Neural progenitor cell (in vitro differentiated cells): ENCODE measurements around the genes CYSLTR1, SRPX2, CSTF2, ARL13A and HNRNPH2.

- RAMPAGE, long total RNA: no peak
Observed at GRCh38 chrX:78327005-78328070, at the start of gene CYSLTR1. CYSLTR1 (minus strand) TSS chrX:78327611.

DNA sequence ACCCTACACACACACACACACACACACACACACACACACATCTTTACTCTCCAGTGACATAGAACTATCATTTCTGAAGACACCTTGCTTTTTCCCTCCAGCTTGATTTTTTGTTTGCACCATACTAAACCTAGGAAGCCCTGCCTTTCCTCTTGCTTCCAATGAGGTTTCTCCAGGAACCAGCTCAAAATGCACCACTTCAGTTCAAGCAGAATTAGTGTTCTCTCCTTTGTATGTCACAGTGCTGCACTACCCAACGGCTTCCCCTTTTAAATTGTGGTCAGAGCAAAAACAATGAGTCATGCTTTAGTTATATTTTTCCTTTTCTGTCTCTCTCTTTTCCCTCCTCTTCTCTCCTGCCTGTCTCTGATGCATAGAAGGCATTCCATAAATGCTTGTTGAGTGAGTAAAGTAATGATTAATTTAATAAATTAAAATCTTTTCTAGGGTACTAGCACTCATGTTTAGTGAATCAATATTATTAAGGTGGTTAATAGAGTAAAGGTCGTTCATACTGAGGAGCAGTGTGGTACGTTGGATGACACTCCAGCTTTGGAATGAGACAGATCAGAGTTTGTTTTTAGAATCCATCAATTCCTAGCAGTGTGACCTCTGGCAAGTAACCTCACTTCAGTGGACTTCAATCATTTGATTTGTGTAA, 5.9 kb downstream of the RTL3 start:
- RAMPAGE, long total RNA: no peak

- RAMPAGE, long total RNA: no peak
Observed at GRCh38 chrX:78658815-78659156, 342 bp downstream of the RTL3 start.

DNA sequence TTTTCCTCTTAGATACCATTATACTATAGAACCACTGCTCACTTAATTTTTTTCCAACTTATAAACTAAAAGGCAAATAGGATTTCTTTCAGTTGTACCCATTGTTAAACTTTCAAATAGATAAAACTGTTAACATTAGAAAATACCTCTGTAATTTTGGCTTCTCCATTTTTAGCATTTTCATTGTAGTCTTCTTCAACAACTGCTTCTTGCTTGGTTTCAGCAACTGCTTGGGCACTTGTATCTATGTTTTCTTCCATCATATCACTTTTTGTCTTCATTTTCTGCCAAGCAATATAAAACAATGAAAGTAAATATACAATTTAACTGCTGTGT, 85.7 kb downstream of the HMGN5 start:
- RAMPAGE, long total RNA: no peak

GRCh38 chrX:82945274-82945642, 562.8 kb upstream of the POU3F4 start:
- RAMPAGE, long total RNA: no peak

GRCh38 chrX:84061669-84062435, 126.1 kb downstream of the RPS6KA6 start:
- RAMPAGE, long total RNA: no peak

- RAMPAGE, long total RNA: no peak
Observed at GRCh38 chrX:85529104-85529645, 149.7 kb upstream of the POF1B start.

DNA sequence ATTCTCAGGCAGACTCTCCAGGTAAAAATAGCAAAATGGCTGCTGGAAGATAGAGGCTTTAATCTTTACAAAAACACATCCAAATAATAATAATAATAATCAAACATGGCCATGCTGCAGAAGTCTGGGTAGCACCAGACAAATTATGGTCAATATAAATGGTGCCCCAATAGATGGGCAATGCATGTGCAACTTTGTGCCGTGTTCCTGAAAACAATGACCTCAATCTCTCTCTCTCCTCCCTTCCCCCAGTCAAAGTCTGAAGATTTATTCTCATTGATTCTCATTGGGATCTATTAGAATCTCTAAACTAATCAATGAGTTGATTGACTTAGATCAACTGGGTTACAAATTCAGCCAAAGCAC, 344.4 kb downstream of the NAP1L3 start:
- RAMPAGE, long total RNA: no peak

GRCh38 chrX:94205067-94205353, 531.0 kb downstream of the FAM133A start:
- RAMPAGE, long total RNA: no peak

- RAMPAGE, long total RNA: no peak
Observed at GRCh38 chrX:96764013-96764549, 79.4 kb downstream of the DIAPH2 start.

GRCh38 chrX:97157988-97158573, 274.4 kb downstream of the RPA4 start:
- RAMPAGE, long total RNA: no peak

DNA sequence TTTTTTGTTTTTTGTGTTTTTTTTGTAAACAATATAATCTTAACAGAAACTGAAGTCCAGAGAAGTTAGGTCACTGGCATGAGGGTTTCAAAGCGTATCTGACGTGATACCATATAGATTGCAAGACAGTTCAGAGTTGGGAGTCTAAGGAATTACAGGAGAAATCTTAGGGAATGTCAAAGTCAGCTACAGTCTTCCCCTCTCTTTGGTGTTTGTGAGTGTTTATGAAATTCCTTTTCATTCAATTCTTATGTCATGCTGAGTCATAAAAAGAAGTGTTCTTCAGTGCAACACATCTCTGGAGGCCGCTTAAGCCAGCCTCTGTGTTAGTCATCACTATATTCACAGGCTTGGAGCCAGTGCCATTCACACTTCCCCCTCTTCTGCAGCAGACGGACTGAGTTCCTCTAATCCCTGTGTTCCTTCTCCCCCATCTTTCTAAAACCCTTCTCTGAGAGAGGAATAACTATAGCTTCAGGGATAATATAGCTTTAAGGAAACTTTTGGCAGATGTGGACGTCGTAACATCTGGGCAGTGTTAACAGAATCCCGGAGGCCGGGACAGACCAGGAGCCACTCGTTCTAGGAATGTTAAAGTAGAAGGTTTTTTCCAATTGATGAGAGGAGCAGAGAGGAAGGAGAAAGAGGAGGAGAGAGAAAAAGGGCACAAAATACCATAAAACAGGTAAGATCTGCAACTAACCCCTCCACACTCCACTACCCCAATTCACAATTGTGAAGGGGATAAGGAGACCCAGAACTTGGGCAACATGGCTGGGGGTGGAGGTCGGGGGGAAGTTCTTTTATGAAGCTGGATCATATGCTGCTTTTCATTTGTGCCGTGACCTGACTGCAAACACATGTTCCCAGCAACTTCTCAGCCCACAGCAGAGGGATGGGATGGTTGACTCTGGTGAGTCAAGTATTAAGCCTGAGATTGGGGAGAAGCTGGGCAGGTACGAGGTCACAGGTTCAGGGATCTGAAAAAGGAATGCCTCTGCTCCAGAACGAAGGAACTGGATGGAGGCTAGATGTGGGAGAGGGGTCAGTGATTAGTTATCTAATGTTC, at the start of gene SRPX2:
SRPX2 (plus strand) TSS at position 369 of the 1,069 bp plus-strand sequence.
- RAMPAGE, long total RNA: no peak

GRCh38 chrX:100819458-100820514, at the start of gene CSTF2:
CSTF2 (plus strand) TSS chrX:100820391.
- RAMPAGE, long total RNA: no peak

DNA sequence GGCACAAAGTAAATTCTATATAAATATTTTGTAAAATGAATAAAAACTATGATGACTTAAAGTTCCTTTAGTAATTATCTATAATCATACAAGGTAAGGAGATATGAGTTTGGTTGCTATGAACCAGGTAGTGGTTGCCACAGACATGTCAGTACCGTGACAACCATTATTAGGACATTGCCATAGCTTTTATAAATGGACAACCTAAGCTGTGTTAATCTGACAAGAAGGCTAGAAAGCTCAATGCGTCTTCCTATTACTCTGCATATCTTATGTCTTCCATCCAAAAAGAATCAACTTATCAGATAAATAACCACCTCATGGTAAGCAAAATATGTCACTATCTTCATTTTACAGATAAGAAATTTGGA, at the start of gene ARL13A:
ARL13A (plus strand) TSS at position 222 of the 371 bp plus-strand sequence.
- RAMPAGE, long total RNA: no peak

DNA sequence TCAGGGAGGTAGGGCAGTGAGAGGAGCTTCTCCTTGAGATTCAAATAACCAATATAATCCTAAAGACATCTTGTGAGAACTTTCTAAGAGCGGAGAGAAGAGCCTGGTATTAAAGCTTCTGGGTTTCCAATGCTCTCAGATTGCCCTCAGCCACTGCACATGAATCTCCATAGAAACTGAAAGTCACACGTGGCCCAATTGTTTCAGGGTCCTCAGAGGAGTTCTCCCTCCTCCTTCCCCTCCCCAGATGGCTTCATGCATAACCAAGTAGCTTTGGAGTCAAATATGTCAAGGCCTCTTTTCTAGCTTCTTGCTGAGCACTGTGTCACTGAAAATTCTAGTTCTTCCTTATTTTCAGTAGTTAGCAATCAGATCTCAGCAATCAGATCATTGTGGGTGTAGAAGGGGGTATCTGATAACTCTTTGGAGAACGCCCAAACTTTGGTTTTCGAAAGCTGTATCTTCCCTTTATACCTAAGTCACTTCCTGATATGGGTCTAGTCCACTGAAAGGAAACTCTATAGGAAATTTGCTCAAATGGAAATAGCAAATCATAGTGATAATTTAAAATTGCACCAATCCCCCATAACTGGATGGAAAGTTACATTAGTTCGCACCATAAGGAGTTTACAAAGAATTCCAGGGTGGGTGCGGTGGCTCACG, 2.2 kb downstream of the BTK start:
- RAMPAGE, long total RNA: no peak

GRCh38 chrX:101408076-101409194, at the start of gene HNRNPH2:
HNRNPH2 (plus strand) TSS chrX:101408222.
- RAMPAGE, long total RNA: no peak

DNA sequence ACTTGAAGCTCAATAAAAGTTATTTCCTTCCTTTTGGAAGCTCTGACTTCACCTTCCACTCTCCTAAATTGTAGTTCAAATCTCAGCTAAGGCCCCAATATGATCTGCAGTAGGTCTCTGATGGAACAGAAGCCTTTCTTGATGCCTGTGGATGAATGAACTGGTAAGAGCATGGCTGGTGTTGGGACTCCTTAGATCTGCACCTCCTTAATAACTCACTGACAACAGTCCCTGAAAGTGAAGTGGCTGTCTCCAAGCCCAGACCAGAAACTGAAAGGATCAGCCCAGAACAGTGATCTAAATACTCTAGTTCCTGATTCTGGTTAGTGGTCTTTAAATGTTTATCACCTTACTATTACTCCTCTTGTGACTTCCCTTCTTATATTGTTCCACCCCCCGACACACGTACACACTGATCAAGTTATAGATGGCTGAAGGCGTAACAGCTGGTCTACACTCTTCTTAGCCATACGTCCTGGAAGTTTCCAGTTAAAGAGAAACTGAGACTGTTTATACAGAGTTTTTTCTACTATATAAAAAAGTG, 33.8 kb upstream of the ARMCX2 start:
- RAMPAGE, long total RNA: no peak

GRCh38 chrX:102864853-102865393, 72.1 kb upstream of the RAB40AL start:
- RAMPAGE, long total RNA: no peak

GRCh38 chrX:102906055-102906819, 30.8 kb upstream of the RAB40AL start:
- RAMPAGE, long total RNA: no peak

- RAMPAGE, long total RNA: no peak
Observed at GRCh38 chrX:103377392-103378150, 1.2 kb downstream of the BEX3 start.